Peyer's patch (tissue), 4 donors: ENCODE results near the gene RNF31.

- PRO-cap, result no peak
- RAMPAGE, long total RNA, 4 experiments, result no peak in any of the 4 experiments
These were observed 1.3 kb downstream of the CDH24 start for GRCh38 chr14:23055979-23056446.

- PRO-cap, result no peak
- RAMPAGE, long total RNA, 4 experiments, result no peak in any of the 4 experiments
These were observed 13.2 kb upstream of the CDH24 start for GRCh38 chr14:23070342-23071186.

DNA sequence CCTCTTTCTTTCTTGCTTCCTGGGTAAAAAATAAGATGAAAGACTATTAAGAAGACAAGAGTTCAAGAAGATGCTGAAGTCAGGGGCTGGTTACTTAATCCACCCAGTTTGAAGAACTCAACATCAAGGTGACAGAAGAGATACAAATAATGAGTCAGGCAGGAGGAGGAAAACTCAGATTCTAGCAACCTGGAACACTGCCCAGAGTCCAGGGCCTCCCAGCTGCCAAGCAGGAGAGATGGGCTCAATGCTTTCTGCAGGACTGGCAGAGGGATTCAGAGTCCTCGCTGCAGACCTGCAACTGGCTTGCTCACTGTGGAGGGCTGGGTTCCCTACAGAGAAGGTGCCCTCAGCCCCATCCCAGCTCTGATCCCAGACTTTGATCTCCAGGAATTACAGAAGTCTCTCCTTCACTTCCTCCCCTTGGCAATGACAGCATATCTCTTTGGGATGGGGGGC lies 28.6 kb upstream of the CEBPE start:
- PRO-cap, result no peak
- RAMPAGE, long total RNA, 4 experiments, result no peak in any of the 4 experiments

- PRO-cap, result no peak
- RAMPAGE, long total RNA, 4 experiments, result no peak in any of the 4 experiments
These were observed 19.2 kb downstream of the SLC7A8 start for GRCh38 chr14:23164195-23164732.

DNA sequence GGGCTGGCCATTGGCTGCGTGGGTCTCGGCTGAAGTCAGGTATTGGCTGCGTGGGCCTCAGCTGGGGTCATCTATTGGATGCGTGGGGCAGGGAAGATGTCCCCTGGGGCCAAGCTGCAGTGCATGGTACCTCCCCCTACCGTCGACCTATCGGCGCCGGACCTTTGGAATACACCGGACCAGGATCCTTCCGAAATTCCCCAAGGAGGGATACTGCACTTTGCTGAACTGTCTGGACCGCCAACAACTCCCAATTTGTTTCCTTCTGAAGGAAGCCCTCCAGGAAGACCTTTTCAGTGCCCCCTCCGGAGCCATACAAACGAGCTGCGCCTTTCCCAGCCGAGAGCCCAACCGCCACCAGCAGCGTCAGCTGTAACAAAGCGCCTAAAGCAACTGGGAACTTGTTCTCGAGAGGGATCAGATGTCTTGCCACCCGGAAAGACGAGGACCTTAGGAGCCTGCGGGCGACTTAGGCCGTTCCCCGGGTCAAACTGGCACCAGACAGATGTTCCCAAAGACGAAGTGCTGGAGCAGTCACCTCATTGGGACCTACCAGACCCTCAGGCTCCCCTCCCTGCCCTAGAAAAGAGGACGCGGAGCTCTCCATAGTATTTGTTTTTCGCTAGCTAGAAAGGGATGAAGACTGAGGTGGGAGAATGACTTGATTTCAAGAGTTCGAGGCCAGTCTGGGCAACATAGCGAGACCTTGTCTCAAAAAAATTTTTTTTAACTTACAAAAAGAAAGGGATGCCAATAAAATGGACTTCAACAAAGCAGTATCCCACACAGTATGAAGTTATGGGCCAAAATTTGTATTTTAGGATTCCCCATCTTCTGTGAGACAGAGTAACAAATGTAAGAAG lies 519 bp upstream of the HOMEZ start:
- PRO-cap, result bidirectional peak, plus-strand start at position 218 of the sequence, minus-strand start outside the sequence; unidirectional peak, plus-strand start at position 296 of the sequence; bidirectional peak, plus-strand start at position 413 of the sequence, minus-strand start at position 382 of the sequence
- RAMPAGE, long total RNA, 4 experiments, result no peak in any of the 4 experiments

DNA sequence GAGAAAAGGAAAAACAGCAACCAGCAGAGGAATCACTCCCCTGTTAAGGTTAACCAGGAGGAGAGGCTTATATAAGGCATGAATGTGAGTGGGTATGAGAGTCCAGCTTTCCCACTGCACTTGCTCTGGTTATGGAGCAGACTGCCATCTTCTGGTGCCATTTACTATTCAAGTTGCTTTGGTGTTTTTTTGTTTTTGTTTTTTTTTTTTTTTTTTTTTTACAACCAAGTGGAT lies 3.0 kb downstream of the PPP1R3E start:
- PRO-cap, result unidirectional peak, plus-strand start at position 99 of the sequence
- RAMPAGE, long total RNA, 4 experiments, result no peak in any of the 4 experiments

DNA sequence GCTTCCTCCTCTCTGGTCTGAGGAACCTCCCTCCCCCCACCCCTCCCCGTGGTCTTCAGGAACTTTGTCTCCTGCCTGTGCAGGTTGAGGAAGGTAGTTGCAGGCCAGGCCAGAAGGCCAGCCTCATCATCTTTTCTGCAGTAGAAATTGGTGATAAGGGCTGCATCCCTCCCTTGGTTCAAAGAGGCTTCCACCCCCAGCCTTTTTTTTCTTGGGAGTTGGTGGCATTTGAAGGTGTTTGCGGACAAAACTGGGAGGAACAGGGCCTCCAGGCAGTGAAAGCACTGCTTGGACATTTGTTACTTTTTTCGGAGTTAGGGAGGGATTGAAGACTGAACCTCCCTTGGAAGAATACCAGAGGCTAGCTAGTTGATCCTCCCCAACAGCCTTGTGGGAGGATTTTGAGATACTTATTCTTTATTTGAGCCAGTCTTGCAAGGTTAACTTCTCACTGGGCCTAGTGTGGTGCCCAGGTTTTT lies 3.1 kb downstream of the PABPN1 start:
- PRO-cap, result no peak
- RAMPAGE, long total RNA, 4 experiments, result no peak in any of the 4 experiments

DNA sequence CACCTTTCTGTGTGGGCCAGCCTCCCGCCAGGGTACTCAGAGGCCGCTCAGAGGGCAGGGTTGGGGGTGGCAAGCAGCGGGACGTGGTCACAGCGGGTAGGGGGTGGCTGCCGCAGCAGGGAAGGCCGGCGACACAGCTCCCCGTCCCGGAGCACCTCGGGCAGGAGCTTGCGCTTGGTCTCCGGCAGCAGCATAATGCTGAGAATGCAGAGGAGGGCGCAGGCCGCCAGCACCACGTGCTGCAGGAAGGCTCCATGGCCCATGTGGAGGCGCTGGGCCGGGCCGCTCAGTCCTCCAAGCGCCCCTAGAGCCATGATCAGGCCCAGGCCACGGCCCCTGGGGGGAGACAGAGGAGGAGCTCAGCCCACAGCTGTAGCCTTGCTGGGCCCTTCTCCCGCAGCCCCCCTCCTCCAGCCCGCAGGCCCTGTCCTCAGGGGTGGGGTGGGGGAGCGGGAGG lies 6.1 kb downstream of the SLC22A17 start:
- PRO-cap, result no peak
- RAMPAGE, long total RNA, 4 experiments, result no peak in any of the 4 experiments

DNA sequence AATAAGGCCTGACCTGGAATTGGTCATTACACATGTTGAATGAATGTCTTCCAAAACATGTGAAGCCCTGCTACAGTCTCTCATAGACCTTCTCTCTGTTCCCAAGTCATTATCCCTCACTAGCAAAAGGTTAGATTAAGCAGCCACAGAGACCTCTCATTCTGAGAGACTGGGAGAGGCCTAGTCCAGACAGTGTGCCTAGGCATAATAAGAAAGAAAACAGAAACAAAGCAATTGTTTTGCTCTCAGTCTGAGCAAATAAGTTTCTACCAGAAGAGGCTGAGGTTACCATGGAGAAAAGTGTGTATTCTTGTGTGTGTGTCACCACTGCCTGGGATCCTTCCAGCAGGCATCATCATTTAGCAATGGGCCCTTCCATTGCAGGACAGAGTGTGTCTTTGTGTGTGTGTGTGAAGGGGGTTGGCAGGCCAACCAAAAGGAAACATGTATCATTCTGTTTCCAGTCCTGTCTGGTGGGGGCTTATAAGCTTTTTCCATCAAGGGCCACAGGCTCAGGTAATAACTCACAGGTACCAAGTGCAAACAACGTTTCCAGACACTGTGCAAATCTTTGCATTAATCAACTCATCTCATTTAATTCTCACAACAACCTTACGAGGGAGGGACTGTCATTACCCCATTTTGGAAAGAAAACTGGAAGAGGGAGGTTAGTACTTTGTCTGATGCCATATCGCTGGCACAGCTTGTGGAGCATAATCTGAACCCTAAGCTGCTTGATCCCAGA lies 3.6 kb downstream of the EFS start:
- PRO-cap, result no peak
- RAMPAGE, long total RNA, 4 experiments, result no peak in any of the 4 experiments

DNA sequence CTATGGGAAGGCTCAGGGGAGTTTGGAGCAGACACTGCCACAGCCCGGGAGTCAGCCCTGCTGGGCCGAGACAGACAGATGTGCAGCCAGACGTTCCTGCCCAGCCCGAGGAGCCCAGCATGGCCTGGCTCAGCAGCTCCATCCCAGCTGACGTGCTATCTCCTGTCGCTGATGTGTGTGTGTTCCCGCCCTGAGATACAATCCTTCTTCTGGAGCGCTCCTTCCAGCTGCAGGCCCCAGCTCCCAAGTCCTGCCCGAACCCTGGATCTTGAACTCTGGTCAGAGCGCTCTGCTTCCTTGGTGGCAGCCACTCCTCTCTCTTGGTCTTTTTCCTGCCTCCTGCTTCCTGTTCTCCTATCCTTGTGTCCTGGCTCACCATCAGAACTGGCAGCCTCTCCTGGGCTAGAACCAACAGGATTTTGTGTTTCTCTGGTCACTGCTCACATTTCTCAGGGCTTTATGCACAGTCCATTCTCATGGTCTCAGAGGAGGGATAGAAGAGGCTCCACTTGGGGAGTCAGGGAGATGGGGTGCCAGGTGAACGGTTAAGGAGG lies 3.8 kb downstream of the CMTM5 start:
- PRO-cap, result unidirectional peak, minus-strand start at position 252 of the sequence
- RAMPAGE, long total RNA, 4 experiments, result no peak in any of the 4 experiments

- PRO-cap, result no peak
- RAMPAGE, long total RNA, 4 experiments, result no peak in any of the 4 experiments
These were observed 1.3 kb upstream of the MYH6 start for GRCh38 chr14:23409300-23409891.

- PRO-cap, result no peak
- RAMPAGE, long total RNA, 4 experiments, result no peak in any of the 4 experiments
These were observed 9.0 kb upstream of the MYH6 start for GRCh38 chr14:23417009-23417564.

GRCh38 chr14:23429635-23430197 lies 5.7 kb downstream of the MYH7 start:
- PRO-cap, result no peak
- RAMPAGE, long total RNA, 4 experiments, result no peak in any of the 4 experiments

GRCh38 chr14:23430312-23431161 lies 4.9 kb downstream of the MYH7 start:
- PRO-cap, result no peak
- RAMPAGE, long total RNA, 4 experiments, result no peak in any of the 4 experiments

- PRO-cap, result no peak
- RAMPAGE, long total RNA, 4 experiments, result no peak in any of the 4 experiments
These were observed 3.2 kb downstream of the THTPA start for GRCh38 chr14:23559178-23559846.

GRCh38 chr14:23584145-23584648 lies 5.6 kb upstream of the JPH4 start:
- PRO-cap, result no peak
- RAMPAGE, long total RNA, 4 experiments, result no peak in any of the 4 experiments

DNA sequence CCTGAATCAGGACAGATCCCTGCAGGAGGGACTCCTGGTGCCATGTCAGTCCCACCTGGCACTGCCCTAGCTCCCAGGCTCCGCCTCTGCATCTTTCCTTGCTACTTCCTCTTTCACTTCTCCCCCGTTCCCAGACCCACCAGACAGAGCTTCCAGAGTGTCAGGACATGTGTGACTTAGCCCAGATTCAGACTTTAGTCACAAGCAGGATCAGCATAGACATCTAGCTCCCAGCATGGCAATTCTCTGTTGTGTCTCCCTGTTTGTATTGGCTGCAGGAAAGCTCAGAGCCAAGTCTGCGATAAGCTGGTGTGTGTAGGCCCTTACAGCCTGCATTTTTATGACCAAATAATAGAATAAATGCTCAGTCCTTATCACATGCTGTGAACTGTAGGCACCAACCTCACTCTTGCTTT lies 5.7 kb downstream of the DHRS2 start:
- PRO-cap, result no peak
- RAMPAGE, long total RNA, 4 experiments, result no peak in any of the 4 experiments

- PRO-cap, result no peak
- RAMPAGE, long total RNA, 4 experiments, result no peak in any of the 4 experiments
These were observed 7.3 kb upstream of the CPNE6 start for GRCh38 chr14:24064101-24064404.

DNA sequence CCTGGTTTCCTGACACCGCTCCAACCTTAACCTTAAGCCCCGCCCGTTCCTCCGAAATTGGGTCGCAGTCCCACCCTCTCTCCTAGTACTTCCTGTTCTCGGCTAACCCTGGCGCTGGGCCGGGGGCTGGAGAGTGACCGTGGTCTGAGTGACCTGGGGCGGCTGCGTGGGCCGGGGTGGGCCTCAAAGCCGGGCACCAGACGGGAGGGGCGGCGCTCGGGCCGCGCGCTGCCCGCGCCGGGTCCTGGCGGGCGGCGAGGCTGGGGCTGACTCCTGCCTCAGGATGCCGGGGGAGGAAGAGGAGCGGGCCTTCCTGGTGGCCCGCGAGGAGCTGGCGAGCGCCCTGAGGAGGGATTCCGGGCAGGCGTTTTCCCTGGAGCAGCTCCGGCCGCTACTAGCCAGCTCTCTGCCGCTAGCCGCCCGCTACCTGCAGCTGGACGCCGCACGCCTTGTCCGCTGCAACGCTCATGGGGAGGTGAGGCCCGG lies at the start of gene RNF31:
Gene RNF31, plus strand, starts transcription at position 83 of the 486 bp plus-strand sequence.
- PRO-cap, result bidirectional peak, plus-strand start at position 105 of the sequence, minus-strand start outside the sequence
- RAMPAGE, long total RNA, 4 experiments, result no peak in any of the 4 experiments

DNA sequence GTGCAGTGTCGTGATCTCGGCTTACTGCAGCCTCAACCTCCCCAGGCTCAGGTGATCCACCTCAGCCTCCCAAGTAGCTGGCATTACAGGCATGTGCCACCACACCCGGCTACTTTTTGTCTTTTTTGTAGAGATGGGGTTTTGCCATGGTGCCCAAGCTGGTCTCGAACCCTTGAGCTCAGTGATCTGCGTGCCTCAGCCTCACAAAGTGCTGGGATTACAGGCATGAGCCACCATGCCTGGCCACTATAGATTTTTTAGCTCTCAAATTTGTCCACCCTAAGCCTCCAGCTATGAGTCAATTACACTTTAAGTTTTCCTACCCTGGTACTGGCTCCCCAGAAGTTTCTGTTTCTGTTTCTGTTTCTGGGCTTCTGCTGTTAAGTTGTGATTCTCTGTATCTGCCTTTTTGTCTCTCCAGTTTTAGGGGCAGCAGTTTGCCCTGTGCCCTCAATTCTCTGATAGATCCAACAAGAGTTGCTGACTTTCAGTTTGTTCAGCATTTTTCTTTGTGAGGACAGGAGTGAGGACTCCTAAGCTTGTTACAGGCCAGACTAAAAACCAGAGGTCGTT lies 4.3 kb upstream of the TINF2 start:
- PRO-cap, result no peak
- RAMPAGE, long total RNA, 4 experiments, result no peak in any of the 4 experiments